Monocyte (primary cell): ENCODE measurements around the genes TUT1, EML3, SLC22A10 and SLC22A9.

DNA sequence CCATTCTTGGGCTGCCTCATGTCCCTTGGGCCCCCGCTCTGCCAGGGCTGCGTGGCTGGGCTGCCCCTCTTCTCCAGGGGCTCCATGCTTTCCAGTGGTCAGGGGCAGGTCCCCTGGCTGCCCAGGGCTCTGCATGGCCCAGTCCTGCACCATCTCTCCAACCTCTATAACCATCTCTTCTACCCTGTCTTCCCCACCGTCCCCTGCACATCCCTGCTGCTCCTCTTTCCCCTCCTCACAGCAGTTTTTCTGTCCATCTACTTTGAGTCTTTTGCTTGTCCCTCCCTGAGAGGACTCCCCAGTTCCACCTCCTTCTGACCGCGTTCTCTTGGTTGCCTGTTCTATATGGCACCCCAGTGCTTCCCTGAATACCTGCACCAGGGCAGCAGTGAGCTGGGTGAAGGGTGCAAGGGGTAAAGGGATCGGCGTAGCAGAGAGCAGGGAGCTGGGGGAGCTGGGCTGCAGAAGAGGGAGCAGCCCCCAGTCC lies 1.8 kb upstream of the EEF1G start:
- PRO-cap, 2 experiments = peak in 1 of 2 experiments; most common minus-strand start position 330 of the sequence (in 1)

- PRO-cap, 2 experiments = peak in 2 of 2 experiments; most common minus-strand start chr11:62591523 (in 2)
These were observed at the start of gene TUT1 for GRCh38 chr11:62591055-62591730. TUT1 (minus strand) TSS chr11:62591523.

DNA sequence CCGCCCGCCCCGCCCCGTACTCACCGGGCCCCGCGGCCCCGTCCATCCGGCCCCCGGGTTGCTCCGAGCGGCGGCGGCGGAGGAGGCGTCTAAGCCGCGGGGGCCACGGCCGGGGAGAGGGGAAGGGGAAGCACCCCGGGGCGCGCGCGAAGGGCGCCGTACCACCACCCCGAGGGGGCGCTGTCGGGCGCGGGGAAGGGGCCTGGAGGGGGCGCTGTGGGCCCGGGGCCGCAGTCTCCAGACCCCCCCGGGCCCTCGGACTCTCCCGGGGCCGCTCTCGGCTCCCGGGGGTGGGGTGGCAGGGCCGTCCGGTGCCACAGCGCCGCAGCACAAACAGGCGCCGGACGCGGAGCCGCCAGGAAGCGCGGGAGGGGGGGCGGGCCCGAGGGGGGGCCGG lies at the start of gene EML3:
EML3 (minus strand) TSS at position 364 of the 397 bp plus-strand sequence.
- PRO-cap, 2 experiments = peak in 2 of 2 experiments; most common plus-strand start position 260 of the sequence (in 2); most common minus-strand start position 91 of the sequence (in 1)

DNA sequence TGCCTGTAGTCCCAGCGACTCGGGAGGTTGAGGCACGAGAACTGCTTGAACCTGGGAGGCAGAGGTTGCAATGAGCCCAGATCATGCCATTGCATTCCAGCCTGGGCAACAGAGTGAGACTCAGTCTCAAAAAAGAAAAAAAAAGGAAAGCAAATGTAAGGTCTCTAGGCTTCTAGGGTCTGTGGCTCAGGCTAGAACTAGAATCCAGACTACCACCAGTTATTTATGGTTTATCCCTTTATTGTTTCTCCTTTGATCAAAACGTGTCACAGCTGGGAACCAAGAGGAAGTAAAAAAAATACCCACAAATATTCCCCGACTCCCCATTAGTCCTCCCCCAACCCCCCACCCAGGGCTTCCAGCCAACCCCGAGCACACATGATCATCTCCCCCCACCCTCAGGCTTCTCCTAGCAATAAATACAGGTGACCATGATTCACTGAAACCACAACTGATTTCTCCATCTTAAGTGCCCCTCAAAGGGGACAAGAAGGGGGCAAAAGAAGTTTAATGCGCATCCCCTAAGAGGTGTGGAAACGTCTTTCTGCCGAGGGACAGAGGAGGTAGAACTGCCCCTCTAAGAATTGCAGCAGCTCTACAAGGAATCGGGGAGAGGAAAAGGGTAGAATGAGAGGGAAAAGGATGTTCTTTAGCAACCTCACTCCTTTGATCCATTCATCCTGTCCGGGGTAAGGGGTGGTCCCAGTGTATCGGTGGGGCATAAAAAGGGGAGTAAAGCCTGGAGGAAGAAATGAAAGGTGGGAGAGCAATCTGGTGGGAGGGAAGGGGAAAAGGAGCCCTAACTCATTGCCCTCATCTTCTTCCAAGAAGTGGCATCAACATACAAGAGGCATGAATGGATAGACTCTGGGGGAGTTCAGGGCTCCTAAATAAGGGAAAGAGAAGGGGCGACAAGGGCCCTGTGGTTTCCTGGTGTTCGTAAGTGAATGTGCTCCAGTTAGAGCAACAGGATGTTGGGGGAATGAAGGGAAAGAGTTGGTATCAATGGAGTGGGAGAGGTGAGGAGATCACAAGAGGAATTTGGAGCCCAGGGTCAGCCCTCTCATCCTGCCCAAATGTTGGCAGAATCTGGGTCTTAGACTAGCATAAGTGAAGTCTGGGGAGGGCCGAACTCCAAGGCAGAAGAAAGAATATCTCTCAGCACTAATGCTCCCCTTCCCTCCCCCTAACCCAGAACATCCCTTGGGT lies 3.2 kb upstream of the B3GAT3 start:
- PRO-cap, 2 experiments = no peak in any of the 2 experiments

DNA sequence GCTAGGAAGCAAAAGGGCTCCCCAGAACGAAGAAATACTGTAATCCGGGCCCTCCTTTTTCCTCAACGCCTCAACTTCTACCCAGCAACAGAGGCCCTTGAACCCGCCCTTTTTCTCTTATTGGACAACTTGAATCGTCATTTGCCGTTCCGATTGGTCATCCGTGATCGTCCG lies 457 bp upstream of the HNRNPUL2 start:
- PRO-cap, 2 experiments = no peak in any of the 2 experiments

DNA sequence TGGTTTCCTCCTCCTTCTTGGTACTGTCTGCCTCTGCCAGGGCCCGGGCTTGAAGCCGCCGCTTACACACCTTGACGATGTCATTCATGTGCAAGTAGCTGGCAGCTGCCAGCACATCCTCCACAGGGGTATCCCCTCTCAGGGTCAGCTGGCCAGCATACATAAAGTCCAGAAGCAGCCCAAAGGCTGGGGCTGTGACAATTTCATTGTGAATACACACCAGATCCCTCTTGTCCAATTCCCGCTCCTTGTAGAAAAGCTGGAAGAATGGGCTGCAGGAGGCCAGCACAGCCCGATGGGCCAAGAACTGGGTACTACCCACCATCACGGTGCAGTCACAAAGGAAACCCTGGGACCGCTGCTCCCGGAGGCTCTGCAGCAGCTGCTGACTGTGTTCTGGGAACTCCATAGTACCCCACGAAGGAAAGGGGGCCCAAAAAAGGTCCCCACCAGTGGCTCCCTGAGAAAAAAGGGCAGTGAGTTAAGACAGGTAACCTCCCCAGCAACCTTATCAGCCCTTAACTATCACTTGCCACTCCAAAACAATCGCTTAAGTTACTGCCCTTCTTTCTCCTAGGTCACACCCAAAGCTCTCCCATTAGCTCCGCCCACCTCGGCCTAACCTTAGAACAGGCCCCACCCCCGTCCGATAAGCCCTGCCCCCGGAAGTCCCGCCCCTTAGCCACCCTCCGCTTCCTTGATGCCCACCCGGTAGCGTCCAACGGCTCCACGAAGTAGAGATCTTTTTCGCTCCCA lies 526 bp downstream of the ZBTB3 start:
- PRO-cap, 2 experiments = no peak in any of the 2 experiments

GRCh38 chr11:62790385-62791069 lies 1.3 kb downstream of the TMEM223 start:
- PRO-cap, 2 experiments = no peak in any of the 2 experiments

DNA sequence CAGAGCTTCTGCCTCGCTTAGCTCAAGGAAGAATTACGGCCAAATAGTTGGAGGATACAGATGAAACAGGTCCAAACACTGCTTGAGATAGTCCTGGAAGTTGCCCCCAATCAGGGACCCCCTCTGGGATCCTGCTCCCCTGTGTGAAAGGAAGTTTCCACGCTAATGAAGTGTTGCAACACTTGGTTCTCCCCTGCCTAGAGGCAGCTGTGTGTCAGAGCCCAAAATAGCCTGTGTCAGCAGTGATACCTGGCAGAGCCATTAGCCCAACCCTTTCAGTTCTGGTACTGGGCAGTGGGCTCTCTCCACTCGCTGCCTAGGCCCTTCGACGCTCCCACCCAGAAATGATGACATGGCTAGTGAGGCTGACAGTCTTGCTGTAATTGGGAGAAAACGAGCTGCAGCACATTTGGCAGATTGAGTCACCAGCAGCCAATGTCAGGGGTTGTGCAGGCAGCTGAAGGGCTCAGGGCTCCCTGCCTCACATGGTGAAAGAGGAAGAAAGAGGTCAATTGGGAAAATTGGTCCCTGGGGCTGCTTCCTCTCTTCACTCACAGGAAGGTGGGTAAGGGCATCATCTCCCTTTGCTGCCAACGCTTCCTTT lies 1.4 kb upstream of the NXF1 start:
- PRO-cap, 2 experiments = peak in 2 of 2 experiments; most common plus-strand start position 486 of the sequence (in 2); most common minus-strand start position 345 of the sequence (in 1)

DNA sequence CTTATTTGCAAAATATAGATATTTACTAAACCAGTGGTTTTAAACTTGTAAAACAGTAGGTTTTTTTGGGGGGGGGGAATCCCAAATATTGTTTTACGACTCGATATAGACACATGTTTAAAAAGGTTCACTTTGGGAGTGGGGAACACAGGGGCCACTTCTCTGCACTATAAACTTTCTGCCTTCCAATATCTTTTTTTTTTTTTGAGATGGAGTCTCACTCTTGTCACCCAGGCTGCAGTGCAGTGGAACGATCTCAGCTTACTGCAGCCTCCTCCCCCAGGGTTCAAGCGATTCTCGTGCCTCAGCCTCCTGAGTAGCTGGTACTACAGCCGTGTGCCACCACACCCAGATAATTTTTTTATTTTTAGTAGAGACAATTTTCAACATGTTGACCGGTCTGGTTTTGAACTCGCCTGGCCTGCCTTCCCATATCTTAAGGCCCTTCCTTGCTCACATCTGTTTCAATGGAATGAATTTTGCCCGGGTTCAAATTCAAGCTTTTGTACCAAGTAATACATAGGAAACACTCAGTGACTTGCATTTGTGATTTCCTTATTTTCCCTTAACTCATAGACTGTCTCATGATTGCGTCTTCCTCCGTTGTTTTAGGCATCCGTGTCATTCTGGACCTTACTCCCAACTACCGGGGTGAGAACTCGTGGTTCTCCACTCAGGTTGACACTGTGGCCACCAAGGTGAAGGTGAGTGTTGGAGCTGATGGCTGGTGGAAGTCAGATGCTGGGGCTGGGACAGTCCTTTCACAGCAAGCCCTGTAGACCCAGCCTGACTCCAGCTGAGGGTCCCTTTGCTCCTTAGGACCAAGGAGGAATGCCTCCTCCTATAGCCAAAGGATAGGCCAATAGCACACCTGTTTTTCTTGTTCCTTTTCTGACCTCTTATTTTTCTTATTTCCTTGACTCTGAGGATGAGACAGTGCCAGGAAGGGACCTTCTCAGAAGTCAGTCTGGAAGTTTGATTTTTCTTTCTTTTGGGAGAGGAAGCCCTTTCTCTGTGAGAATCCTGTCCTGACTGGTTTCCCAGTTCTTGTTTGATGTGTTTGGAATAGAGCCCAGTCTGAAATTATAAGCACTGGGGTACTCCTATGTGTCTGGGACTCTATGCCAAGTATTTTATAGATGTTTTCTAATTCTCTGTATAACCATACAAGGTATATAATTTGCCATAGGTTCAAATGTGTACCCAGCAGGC lies 2.0 kb downstream of the SLC3A2 start:
- PRO-cap, 2 experiments = peak in 2 of 2 experiments; most common plus-strand start position 611 of the sequence (in 1); most common minus-strand start position 301 of the sequence (in 1)

DNA sequence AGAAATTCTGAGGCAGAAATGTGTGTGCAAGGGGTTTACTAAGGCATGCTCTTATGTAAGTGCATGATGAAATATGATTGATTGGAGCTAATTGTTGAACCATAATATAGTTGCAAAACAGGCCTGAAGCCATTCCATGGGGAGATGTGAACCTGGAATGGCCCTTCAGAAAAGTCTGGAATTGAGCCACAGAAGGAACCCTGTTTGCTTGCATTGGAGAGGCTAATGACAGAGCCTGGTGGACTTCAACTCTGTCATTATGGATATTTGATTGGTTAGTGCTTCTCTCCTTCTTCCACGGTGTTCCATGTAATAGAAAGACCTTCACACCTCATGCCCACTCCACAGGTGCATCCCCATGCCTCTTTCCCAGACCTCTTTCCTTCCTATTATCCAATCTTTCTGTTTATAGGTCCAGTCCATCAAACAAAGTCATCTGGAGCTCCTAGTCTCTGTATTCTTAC lies 2.3 kb downstream of the SLC22A25 start:
- PRO-cap, 2 experiments = no peak in any of the 2 experiments

DNA sequence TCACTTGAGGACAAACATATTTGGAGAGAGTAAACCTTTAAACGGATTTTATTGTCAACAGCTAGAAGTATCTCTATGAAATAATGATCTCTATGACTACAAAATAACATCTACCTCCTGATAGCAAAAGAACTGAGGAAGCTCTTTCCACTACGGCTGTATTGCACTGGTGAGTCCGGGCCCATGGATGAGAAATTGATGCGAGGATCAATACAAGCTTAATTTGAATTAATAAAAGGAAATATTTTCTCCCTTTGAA lies at the start of gene SLC22A10:
SLC22A10 (plus strand) TSS at position 51 of the 259 bp plus-strand sequence.
- PRO-cap, 2 experiments = no peak in any of the 2 experiments

GRCh38 chr11:63369492-63370716 lies at the start of gene SLC22A9:
SLC22A9 (plus strand) TSS chr11:63369785.
- PRO-cap, 2 experiments = no peak in any of the 2 experiments

DNA sequence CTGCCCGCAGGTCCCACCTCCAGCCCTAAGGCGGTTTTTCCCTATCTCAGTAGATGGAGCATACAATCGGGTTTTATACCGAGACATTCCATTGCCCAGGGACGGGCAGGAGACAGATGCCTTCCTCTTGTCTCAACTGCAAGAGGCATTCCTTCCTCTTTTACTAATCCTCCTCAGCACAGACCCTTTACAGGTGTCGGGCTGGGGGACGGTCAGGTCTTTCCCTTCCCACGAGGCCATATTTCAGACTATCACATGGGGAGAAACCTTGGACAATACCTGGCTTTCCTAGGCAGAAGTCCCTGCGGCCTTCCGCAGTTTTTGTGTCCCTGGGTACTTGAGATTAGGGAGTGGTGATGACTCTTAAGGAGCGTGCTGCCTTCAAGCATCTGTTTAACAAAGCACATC lies 5.9 kb upstream of the PLAAT4 start:
- PRO-cap, 2 experiments = no peak in any of the 2 experiments

GRCh38 chr11:63560554-63561257 lies 2.5 kb downstream of the PLAAT2 start:
- PRO-cap, 2 experiments = no peak in any of the 2 experiments

DNA sequence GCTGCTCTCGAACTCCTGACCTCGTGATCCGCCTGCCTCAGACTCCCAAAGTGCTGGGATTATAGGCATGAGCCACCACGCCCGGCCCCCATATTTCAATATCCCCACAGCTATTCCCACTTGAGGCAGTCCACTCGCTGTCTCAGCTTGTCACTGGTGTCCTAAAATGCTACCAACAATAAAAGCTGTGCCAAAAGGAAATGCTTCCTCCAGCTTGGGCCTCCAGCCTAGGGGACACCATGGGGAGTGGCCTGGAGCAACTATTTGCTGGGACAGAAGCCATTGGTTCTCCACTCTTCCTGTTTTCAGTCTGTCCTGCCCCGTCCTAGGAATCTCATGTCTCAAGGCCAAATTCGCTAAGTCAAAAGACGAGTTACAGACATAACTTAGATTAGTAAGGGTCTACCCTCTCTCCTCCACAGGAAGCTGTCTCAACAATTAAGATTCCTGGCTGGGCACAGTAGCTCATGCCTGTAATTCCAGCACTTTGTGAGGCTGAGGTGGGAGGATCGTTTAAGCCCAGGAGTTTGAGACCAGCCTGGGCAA lies 7.3 kb upstream of the SPINDOC start:
- PRO-cap, 2 experiments = no peak in any of the 2 experiments

GRCh38 chr11:63855926-63856250 lies 17.0 kb downstream of the MARK2 start:
- PRO-cap, 2 experiments = no peak in any of the 2 experiments

GRCh38 chr11:63899676-63900122 lies 17.3 kb downstream of the RCOR2 start:
- PRO-cap, 2 experiments = no peak in any of the 2 experiments

- PRO-cap, 2 experiments = no peak in any of the 2 experiments
These were observed 2.4 kb upstream of the RCOR2 start for GRCh38 chr11:63919221-63919911.

- PRO-cap, 2 experiments = no peak in any of the 2 experiments
These were observed 21.2 kb downstream of the OTUB1 start for GRCh38 chr11:64007042-64008184.

- PRO-cap, 2 experiments = no peak in any of the 2 experiments
These were observed 7.4 kb upstream of the FLRT1 start for GRCh38 chr11:64028314-64028829.